Mesenteric fat pad (tissue), 1 donor: ENCODE measurements around a stretch of chr2.

- PRO-cap, result no peak
Measured at GRCh38 chr2:136389674-136390466, 271.9 kb upstream of the CXCR4 start.

- PRO-cap, result no peak
Measured at GRCh38 chr2:138028572-138028919, 64.3 kb downstream of the HNMT start.

- PRO-cap, result no peak
Measured at GRCh38 chr2:138395853-138396225, 105.7 kb upstream of the SPOPL start.

DNA sequence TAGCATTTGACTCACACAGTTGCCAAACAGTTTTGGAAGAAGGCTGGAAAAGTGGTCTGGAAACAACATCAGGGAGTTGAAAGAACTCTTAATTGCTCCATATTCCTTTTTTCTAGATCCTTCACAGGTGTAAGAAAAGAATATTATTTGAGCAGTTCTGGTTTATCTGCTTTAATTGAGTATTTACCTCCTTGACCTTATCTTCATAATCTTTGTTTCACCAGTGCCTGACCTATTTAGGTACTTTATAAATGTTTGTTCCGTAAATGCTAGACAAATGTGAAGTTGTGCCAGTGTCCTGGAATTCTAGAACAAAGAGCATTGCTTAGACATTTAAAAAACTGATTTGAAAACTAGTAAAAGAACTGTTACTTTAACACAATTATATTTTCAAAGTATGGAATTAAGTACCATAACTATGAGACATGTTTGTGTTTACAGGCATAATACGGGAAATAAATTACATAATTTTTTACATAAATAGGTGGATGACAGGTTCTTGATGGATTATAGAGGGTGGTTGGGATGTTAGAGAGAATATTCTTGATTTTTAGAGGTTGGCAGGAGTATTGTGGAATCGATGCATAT is 15.2 kb downstream of the SPOPL start:
- PRO-cap, result no peak

- PRO-cap, result no peak
Measured at GRCh38 chr2:138779358-138779790, 816 bp downstream of the NXPH2 start.

- PRO-cap, result no peak
Measured at GRCh38 chr2:142879479-142879934, 2.0 kb downstream of the KYNU start.

DNA sequence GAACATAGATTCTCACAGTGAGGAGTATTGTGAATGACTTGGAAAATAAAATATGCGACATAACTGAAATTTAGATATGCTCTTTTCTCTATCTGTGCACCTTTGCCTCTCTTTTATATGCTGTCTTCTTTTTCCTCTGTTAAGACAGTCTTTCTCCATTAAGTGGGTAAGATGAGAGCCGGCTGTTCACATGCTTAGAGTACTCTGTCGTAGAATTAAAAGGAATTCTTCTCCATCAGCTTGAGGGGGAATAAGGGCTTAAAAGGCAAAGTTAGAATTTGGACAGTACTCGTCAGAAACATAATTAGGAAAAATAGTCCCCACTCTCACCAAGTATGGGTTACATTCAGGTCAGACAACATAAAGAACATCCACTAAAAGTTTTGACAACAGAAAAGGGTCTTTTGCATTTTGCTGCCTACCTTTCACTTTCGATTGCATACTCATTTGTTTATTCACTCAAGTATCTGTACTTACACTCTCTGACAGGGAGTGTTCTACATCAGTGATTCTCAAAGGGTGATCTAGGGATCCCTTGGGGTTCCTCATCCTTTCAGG is 47.9 kb downstream of the ARHGAP15 start:
- PRO-cap, result no peak

DNA sequence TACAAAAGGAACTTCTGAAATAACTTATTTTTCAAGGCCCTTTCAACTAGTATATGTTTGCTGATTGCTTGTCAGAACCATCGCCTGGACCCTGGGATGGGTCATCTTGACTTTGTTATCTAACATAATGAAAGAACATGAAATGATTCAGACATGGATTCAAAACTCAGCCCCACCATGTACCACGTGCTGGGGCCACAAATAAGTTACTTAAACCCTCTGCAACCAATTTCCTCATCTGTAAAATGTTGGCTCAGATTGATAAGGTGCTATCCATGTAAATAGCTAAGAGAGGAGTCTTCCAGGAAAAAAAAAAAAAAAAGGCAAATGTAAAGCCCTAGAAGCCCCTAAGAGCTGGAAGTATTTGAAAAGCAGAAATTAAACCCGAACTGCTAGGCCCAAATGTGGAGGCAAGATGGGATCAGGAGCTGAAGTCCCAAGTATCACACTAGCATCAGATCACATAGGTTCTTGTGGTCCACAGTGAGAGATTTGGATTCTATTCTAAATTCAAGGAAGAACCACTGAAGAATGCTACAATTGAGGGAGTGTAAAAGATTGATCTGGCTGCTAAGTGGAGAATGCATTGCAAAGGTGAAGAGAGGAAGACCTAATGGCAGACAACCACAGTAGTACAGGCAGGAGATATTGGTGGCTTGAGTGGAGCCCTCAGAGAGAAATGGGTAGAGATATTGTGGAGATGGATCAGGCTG is 574.6 kb downstream of the ARHGAP15 start:
- PRO-cap, result no peak

- PRO-cap, result no peak
Measured at GRCh38 chr2:143819383-143819735, 513.0 kb downstream of the GTDC1 start.

DNA sequence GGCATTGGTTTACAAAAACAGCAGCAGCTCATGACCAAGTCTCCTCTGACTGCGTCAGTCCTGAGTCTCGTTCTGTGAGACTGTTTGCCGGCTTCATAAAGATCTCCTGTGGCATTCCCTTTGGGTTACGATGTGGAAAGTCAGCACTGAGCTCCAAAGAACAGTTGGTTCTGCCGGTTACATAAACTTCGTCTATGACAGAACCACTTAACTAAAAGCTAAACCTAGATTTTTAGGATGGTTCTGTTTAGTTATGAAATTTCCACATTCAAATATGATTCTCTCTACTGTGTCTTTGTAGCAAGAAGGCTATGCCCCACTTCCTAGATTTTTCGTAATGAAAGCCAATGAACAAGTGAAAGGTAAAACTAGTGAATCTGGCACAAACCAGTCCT is 487.2 kb downstream of the GTDC1 start:
- PRO-cap, result no peak

DNA sequence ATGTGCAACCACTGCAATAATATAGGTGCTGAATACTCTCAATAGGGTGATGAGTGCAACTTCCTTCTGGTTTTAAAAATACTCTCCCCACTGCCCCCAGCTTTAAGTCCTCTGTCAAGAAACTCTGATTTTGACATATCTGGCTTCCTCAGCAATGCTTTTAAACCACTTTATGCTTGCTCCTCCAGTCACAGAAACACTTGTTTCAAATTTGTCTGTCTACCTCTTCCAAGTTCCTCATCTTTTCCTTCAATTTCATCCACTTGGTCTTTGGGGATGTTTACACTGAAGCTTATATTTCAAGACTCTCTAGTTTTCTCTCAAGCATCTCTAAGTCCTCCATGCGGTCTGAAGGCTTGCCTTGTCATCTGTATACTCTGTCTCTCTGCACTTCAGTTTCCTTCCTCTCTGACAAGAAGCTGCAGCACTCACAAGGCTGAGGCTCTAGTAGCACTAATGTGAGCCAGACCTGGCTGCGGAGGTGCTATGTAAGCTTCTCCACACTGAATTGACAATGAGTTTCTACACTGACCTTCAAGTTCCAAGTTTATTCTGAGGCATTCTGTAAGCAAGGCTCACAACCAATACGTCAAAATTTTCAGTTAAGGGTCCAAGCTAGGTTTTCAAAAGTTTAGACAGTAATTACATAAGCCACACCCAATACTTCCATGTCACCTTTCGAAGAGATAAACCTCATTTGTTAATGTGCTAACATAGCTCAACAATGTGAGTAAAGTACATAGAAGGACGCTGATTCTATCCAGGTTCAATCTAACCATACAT is 234.5 kb downstream of the GTDC1 start:
- PRO-cap, result no peak

DNA sequence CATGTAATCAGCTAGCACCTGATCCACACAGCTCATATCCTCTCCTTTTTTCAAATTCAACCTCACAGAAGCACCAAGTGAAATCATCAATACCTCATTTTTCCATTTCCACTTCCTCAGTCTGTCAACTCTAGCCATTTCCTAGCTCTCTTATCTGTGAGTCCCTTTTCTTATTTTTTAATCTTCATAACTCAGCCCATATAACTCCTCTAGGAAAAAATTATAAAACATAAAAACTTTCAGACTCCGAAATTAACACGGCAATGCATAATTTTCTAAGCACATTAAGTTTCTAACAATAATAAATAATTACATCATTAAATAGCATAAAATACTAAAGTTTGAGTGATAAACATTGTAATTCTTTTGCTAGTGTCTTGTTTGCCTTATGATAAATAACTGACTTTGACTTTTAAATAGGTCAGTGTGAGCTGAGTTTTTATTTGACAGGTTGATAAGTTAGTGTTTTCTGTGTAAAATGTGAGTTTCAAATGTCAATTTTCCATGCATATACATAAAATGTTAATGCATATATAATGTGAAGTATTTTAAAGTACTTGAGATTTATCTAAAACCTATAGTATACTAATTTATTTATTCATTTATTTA is 215.0 kb downstream of the GTDC1 start:
- PRO-cap, result no peak

DNA sequence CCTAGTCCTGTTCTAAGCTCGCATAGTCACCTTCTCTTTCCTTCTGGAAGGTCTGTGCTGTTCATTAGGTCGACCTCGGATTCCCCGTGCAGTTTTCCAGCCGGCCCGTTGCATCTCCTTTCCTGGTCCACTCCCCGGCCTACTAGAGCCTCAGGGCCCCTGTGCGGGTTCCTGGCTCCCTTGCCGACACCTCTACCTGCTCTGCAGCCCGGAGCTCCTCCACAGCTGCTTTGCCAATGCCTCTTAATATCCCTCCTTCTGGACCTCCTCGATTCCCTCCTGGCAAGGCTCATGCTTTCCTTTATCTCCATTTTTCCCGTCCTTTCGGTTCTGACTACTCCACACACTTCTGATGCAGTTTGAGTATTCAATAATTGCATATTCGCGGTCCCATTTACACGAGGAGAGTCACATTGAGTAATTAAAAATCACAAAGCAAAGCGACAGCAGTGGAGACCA is 565 bp upstream of the GTDC1 start:
- PRO-cap, result no peak

- PRO-cap, result no peak
Measured at GRCh38 chr2:144413901-144415325, 82.1 kb upstream of the GTDC1 start.

- PRO-cap, result no peak
Measured at GRCh38 chr2:144424346-144425566, 92.4 kb upstream of the GTDC1 start.

DNA sequence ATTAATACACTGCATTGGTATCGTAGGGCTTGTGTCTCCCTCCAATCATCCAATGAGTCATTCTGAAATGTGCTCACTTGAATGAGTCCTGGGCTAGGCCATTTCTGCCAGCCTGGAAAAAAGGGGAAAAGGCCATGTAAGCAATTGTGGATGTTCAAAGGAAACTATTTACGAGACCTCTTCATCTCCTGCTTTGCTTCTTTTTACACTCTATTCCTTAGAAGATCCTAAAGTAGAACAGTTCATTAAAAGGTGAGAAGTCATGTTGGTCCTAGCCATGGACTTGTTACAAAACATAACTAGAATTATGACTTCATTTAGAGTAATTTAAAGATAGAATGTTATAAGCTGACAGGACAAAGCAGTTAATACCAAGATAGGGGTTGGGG is 18.7 kb downstream of the ZEB2 start:
- PRO-cap, result no peak

GRCh38 chr2:144505103-144506069 is 14.5 kb downstream of the ZEB2 start:
- PRO-cap, result no peak

DNA sequence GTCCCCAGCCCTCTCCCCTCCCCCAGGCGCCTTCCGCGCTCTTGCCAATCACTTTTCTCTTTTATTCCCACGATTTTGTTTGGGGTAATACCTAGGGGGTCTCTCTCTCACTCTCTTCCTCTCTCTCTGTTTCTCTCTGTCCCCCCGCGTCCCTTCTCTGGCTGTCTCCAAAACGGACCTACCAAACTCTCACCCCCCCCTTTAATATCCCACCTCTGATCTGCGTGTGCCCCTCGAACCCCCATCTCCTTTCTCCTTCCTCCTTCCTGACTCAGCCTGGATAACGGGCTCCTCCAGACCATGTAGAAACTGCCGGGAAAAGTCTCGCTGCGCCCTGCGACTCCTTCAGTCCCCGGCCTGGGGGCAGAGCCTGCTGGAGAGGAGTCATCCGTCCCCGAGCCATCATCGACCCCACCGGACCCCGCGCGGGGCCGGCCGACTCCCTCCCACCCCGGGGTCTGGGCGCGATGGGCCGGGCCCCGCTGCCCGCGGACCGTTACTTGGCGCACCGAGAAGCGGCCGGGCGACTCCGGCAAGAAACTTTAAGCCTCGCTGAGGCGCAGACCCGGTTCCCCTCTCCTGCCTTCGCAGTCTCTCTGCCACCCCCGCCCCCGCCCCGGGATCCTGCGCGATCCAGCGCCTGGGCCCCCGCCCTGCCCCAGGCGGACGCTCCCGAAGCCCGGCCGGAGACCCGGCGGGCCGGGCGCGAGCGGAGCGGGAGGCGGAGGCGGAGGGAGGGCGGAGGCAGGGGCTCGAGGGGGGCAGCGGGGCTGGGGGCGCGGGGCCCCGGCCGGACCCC is 3.5 kb downstream of the ZEB2 start:
- PRO-cap, result bidirectional peak, plus-strand start at position 686 of the sequence, minus-strand start at position 598 of the sequence

DNA sequence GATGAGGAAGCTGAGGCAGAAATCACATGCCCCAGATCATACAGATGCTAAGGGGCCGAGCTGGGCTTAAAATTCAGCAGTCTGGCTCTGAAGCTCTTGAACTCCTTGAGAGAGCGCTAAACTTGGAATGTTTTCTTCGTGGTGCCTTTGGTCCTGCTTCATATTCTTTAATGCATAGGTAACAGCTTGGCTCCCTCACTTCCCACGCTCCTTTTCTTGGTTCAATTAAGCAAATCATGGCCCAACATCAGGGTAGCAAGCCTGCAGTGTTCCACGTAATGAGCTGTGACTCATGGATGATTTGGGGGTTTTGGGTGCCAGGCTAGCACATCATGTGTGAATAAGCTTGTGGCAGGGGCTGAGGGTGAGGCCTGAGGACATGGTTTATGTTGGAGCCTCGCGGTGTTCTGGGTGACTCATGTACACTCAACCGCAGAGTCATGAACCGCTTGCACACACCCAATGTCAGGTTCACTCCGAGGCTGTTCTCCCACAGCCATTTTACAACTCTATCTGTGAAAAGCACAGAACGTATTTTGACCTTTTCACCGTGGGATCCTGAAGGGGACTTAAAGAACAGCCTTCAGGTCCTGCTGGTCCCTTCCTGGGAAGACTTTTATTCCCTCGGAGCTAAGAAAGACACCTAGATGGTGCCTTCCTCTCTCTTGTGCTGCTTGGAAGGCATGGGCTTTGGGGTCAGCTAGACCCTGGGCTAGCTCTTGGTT is 139.8 kb upstream of the ZEB2 start:
- PRO-cap, result no peak

DNA sequence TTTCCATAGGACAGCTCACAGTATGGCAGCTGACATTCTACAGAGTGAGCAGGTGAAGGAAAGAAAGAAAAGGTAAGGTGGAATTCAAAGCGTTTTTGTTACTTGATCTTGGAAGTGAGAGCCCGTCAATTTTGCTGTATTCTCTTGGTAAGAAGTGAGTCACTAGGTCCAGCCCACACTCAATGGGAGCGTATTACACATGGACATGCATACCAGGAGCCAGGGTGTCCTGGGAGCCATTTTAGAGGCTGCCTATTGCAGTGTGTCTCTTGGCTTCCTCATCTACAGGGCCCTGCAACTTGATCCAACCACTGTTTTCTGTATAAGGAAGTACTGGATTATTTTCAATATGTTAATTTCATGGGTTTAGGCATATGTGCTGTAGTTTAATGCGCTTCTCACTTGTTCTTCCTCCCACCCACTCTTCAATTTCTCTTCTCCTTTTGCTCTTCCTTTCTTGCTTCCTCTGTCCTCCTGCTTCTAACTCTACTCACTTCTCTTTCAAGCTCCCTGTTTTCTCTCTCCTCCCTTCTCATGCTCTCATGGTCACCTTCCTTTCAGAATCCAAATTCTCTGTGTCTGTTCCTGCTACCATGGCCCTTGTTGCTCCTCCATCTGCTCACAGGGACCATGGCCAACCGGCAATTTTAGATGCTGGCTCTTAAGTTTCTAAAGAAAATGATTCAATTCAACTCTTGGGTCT is 151.8 kb upstream of the ZEB2 start:
- PRO-cap, result no peak